ENCODE measurements around a stretch of chr6.

DNA sequence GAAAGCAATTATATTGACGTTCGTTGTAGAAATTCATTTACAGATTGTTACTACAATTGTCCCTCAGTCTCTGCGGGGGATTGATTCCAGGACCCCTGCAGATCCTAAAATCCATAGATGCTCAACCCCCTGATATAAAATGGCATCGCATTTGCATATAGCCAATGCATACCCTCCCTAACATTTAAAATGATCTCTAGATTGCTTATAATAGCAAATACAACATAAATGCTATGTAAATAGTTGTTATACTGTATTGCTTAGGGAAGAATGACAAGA is 10.6 kb downstream of the SGK1 start:
- RRBS = no CpG with 5 or more reads among the region's 4 CpGs

GRCh38 chr6:134495802-134496217 is 177.9 kb upstream of the SGK1 start:
- RRBS = no CpG with 5 or more reads among the region's 5 CpGs

DNA sequence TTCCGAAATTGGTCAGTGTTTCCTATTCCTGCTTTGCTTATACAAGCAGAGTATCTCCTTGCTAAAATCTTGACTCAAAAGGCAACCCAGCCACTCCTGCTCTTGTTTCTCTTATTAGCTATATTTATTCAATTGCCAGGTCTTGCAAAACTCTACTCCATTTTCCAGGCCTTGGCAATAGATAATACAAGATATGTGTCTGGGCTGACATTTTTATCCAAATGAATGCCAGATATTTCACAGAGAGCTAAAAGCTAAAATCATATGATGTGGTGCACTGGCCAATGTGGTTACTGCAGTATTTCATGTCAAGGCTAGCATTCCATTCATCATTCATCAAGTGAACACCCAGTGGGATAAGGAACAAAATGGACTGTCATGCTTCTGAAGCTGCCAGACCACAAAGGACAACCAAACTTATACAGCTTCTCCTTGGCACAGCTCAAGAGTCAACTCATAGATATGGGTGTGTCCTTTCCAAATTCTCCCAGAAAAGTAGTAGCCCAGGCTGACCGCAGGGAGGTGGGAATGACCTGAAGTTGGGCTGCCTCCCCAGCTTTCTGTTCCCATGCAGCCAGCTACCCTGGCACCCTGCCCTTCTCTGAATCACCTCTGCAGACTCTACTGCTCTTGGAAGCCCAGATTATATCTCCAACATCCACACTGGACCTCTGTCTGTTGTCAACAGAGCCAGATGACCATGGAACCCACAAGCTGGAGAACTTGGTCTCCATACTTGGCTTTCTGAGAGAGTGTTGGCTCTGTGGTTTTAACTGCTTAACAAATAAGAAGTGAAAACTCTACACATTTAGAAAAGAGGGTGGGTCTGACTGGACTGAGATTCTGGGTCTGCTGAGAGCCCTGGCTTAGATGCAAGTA is 122.9 kb downstream of the ALDH8A1 start:
- RRBS = no CpG with 5 or more reads among the region's 2 CpGs

GRCh38 chr6:134948529-134949135 is 1.3 kb downstream of the ALDH8A1 start:
- RRBS = no CpG with 5 or more reads among the region's 3 CpGs

DNA sequence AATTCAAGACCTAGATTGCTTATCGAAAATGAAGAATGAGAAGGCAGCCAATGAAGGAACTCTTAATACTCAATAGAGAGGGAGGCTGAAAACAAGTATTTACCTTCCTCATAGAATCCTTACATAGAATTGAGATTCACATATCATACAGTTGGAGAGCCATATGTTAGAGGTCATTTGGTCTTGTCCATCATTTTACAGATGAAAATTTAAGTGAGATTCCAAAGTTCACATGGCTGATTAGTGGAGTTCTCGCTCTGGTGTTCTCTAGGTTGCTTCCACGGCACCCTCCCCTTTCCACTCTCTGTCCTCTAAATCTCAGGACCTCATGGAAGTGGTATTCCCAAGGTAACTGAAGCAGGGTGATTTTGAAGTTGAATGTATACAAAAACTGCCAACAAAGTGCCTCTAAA is 39.5 kb downstream of the HBS1L start:
- RRBS = no CpG with 5 or more reads among the region's 3 CpGs

- RRBS = no CpG with 5 or more reads among the region's 4 CpGs
These were observed 58.6 kb upstream of the MYB start for GRCh38 chr6:135122440-135122876.

- RRBS = no CpG with 5 or more reads among the region's 4 CpGs
These were observed 13.1 kb downstream of the MYB start for GRCh38 chr6:135194016-135194879.

DNA sequence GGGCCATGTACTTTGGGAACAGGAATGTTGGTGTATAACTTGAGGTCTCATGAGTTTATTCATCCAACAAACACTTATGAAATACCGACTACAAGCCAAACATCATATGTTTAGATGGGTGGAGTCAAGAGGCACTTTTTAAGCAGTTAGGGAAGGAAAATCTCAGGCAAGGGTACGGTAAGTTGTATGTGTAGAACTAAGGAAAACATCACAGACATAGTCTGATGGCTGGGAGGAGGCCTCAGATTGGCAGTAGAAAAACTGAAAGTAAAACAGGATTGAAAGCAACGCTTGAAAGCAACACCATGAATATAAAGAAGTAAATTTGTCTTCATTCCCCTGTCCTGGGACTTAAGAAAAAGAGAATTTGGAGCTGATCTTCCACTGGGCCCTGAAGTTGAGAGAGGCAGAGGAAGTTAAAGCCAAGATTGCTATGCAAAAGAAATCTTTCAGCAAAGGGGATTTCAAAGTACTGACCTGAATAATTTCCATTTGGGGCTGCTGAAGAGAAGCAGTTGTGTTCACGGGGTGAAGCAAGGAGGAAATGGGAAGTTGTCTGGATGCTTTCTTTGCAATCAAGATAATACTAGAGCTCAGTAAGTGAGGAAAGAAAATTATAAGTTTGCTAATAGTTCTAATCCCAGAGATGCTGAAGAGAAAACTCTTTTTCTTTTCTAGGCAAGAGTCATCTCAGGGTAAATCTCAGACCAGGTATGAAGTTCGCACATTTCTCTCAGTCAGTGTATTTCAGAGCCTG is 29.0 kb downstream of the PDE7B start:
- RRBS = no CpG with 5 or more reads among the region's 5 CpGs

DNA sequence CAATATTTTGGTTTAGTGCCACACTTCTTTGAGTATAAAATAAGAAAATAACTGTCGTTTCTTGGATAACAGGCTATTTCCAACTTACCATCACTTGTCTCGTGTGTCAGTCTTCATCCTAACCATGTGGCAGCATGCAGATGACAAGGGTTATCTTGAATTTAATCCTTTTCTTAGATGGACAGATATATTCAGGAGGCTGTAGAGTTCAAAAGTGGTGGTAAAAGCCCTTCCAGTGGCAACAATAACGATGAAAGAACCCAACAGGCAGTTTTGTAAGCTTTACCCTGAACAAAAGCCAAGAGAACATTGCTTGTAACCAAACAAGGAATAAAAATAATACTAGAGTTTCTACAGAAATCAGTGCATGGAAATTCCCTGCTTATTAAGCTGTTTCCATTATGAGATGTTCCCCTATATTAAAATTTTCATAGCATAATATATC is 69.6 kb downstream of the PDE7B start:
- RRBS = no CpG with 5 or more reads among the region's 3 CpGs

- RRBS = no CpG with 5 or more reads among the region's 6 CpGs
These were observed 23.2 kb downstream of the MTFR2 start for GRCh38 chr6:136226780-136227467.

- RRBS = no CpG with 5 or more reads among the region's 4 CpGs
These were observed 14.8 kb upstream of the MTFR2 start for GRCh38 chr6:136264480-136265833.

DNA sequence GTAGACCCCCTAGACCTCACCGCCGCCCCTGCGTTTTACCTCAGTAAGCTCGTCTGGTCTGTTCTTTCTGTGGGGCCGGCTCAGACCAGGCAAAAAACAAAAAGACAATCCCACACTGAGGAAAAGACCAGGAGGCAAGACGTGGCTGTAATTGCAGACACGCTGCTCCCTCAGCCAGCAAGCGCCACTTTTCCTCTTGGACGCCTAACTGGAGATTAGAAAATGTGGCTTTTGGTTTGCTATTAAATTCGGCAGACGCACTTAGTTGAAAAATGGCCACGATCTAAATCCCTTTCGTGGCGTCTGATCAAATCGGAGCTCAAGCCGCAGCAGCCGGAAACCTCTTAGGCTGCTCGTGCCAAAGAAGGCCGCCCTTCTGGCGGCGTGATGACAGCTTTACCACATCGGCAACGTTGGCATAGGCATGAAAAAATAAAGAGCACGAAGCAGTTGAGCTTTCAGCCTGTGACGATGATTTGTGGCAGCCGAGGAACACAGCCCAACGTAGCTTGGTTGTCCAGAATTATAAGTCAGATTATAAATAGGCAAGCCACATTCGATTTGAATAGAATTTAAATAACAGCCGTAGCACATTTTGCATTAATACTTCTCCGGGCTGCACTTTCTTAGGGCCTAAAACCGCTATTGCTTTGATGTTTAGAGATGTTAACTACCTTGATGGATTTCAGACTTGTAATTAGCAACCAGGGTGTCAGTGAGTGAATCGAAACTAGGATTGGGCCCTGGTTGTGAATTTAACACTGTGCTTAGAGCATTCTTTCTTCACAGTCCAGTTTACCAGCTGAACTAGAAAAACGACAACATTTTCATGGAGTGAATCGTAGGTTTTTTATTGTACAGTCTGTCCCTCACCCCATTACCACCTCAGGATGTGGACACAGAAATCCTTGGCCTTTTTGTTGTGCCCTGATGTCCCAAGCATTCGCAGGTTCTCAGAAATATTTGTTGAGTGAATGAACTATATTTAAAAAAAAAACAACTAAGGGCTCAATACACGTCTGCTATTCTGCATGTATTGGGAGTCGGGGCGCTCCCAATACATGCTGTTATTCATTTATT is 809 bp upstream of the BCLAF1 start:
- RRBS = no CpG with 5 or more reads among the region's 38 CpGs

DNA sequence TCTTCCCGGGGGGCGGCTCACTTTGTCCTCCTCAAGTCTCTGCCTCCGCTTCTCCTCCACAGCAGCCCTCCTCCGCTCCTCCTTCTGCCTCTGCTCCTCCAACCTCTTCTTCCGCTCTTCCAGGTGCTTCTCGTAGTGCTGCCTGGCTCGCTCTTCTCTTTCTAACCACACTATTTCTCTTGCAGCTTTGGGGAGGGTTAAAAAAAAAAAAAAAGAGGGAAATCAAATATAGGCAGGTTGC is 99.6 kb upstream of the BCLAF1 start:
- RRBS = no CpG with 5 or more reads among the region's 7 CpGs

- RRBS = no CpG with 5 or more reads among the region's 2 CpGs
These were observed 90.3 kb upstream of the MAP7 start for GRCh38 chr6:136640498-136641009.

DNA sequence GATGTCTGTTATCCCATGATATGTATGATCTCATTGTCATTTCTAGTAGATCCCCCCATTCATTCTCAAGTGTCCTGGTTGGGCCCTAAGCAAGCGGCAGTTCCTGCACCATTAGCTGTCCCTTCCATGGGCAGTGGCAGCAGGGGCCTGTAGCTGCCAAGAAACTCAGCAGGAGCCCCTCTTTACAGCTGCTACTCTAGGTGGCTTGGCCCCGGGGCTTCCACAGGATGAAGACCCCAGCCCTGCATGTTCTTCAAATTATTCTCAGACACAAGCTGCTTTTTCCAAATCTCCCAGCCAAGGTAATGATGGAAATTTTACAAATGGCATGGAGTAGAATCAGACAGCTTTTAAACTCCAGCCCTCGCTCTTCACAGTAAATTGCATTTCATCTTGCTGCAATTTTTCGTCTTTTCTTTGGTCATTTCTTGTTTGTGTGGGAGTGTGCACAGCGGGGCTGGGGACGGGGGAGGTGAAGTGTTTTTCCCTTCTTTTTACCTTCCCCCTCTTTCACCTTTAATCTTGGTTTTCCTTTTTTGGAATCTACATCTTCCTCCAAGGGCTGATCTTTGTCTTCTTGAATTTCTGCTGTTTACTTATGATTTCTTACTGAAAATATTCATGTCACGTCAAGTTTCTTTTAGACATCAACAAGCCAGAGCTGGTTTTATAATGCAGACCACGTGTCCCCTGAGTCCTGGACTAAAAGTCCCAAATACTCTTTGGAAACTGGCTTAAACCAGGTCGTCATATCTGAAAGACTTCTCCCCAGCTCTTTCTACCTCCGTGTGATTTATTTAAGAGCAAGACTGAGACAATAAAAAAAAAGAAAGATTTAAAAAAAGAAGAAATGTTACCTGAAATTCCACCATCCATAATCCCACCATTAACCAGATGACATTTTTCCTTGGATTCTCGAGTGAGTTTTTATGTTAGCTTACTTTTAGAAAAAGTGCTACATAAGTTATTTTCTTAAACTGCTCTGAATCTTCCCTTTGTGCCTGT is 52.2 kb downstream of the MAP3K5 start:
- RRBS = no CpG with 5 or more reads among the region's 11 CpGs

GRCh38 chr6:136788206-136789055 is 3.8 kb downstream of the MAP3K5 start:
- RRBS = no CpG with 5 or more reads among the region's 9 CpGs

- RRBS = no CpG with 5 or more reads among the region's 18 CpGs
These were observed 1.2 kb upstream of the MAP3K5 start for GRCh38 chr6:136793431-136793987.

DNA sequence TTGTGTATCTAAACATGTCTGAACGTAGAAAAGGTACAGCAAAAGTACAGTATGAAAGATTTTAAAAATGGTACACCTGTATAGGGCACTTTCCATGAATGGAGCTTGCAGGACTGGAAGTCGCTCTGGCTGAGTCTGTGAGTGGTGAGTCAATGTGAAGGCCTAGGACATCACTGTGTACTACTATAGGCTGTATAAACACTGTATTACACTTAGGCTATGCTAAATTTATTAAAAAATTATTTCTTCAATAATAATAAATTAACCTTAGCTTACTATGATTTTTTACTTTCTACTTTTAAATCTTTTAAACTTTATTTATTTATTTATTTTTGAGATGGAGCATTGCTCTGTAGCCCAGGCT is 678 bp upstream of the IL20RA start:
- RRBS = no CpG with 5 or more reads among the region's 2 CpGs

DNA sequence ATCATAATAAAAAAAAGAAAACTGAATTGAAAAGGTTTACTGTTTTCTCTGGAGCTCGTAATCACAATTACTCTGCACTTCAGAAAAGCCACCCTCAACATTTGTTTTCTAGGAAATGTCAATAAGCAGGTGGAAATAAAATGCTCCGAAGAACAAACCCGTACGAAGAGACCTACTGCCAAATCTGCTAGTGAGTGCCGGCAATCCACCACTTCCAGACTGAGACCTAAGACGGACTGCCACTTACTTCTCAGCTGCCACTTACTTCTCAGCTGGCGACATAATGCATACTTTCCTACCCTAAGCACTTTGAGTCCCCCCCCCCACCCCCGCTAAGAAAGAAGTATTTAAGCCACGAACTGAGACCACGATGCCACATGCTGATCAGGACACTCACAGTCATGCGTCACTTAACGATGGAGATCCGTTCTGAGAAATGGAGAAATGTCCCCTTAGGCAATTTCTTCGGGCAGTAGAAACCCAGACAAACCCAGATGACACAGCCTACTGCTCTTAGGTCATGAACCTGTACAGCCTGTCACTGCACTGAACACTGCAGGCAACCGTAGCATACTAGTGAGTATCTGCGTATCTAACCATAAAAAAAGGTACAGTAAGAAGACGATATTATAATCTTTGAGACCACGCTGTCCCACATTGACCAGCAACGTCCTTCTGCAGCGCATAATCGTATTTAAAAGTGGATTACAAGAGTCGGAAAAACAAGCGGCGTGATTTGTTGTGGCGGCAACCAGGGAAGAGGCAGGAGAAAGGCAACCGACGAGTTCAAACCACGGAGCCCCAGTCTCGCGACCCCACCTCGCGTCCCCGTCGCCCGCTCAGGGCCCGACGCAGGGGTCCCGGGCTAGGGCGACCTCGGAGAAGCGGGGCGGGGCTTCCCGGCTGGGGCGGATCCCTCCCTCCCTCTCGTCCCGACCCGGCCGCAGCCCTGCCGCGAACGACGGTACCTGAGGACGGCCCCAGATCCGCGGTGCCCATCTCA is 609 bp downstream of the IFNGR1 start:
- RRBS = 1% methylated on average over 6 of the region's 55 CpGs

DNA sequence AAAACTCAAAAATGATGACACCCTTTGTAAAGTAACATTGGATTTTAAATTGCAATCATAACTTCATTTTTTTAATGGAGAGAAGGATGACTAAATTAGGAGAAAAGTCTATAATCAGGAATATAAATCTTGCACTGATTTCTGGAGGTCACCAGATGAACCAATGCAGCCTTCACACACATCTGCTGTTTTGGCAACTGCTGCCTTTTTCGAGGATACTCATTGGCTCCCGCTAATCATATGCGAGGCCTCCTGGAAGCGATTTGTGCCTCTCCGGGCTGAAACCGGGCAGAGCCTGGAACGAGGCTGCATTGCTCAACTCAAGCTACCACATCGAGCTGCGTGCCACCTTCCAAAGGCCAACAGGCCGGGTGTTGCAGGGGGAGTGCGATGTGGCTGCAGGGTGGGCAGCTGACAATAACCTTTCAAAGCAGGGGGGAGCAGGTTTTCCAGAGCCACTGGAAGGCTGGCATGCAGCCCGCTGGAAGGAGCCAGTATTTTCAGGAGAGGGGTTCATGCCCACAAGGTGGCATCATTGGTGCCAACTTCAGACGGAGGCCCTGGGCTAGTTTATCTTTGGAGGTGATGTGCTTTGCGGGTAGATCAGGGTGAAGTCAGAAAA is 122.5 kb upstream of the IFNGR1 start:
- RRBS = 55% methylated on average over 5 of the region's 14 CpGs

Measured in choroid plexus epithelial cell (primary cell).